ENCODE data around the gene LRPPRC.

- PRO-cap, 3 experiments: no peak in any of the 3 experiments
- RAMPAGE, long total RNA, 4 experiments: no peak in any of the 4 experiments
- RRBS: no CpG with 5 or more reads among the region's 5 CpGs
Measured at GRCh38 chr2:42828940-42829330, 36.6 kb upstream of the HAAO start.

DNA sequence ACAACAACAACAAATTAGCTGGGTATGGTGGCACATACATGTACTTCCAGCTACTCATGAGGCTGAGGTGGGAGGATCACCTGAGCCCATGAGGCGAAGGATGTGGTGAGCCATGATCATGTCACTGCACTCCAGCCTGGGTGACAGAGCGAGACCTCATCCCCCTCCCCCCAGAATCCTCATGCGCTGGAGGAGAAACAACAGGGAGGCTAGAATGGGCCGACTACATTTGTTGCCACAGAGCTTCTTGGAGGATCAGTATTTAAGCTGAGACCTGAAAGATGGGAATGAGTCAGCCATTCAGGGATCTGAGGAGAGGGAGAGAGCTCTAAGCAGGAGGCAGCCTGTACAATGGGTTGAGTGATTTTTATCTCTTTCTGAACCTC, 131.3 kb upstream of the HAAO start:
- PRO-cap, 3 experiments: no peak in any of the 3 experiments
- RAMPAGE, long total RNA, 4 experiments: no peak in any of the 4 experiments
- RRBS: no CpG with 5 or more reads among the region's 4 CpGs

DNA sequence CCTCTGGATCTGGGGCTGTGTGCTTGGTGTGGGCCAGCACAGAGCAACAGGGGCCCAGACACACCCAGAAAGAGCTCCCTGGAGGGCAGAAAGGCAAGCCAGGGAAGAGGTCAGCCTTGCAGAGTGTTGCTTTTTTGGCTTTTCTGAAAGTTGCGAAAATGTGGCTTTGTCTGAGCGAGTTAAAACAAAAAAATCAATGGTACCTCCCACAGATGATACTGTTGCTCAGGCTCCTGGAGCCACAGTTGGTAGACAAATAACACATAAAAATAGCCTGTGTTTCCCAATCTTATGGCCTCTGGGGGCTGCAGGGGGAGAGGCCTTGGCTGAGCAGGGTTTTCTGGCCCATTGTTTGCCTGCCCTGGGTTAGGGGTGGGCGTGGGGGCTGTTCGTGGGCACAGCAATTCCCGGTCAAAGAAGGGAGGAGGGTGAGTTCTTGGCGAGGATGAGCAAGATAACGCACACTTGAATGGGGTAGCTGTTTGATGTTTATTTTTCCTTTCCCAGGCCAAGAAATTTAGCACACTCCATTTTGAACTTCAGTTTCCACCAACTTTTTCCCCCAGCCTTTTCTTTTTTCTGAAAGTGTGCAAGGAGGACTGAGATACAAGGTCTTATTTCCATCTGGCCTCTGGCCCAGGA, 167.1 kb upstream of the HAAO start:
- PRO-cap, 3 experiments: no peak in any of the 3 experiments
- RAMPAGE, long total RNA, 4 experiments: no peak in any of the 4 experiments
- RRBS: no CpG with 5 or more reads among the region's 7 CpGs

- PRO-cap, 3 experiments: no peak in any of the 3 experiments
- RAMPAGE, long total RNA, 4 experiments: no peak in any of the 4 experiments
- RRBS: no CpG with 5 or more reads among the region's 7 CpGs
Measured at GRCh38 chr2:42983921-42984492, 191.6 kb upstream of the HAAO start.

DNA sequence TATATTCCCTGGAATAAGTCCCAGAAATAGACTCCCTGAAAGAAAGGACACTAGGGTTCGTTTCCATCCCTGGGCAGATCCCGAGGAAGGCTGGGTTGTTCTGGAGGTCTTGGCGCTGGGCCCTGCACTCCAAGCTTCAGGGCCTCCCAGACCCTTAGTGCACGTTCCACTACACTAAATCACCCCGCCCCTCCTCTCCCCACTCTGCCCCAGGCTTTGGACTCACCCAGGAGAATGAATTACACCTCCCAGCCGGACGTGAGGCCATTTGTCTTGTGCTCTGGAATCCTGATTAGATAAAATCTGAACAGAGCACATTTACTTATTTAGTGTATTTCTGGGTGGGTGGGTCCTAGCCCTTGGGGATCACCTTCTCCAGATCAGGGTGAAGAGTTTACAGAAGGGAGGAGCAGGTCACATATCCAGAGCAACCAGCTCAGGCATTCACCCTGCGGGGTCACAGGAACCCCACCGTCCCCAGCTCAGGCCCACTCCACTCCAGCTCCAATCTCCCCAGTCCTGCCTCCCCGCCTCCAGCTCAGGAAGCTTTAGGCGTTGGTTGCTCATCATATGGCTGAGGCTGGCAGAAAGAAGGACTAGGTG, 188.0 kb downstream of the ZFP36L2 start:
- PRO-cap, 3 experiments: no peak in any of the 3 experiments
- RAMPAGE, long total RNA, 4 experiments: no peak in any of the 4 experiments
- RRBS: no CpG with 5 or more reads among the region's 11 CpGs

DNA sequence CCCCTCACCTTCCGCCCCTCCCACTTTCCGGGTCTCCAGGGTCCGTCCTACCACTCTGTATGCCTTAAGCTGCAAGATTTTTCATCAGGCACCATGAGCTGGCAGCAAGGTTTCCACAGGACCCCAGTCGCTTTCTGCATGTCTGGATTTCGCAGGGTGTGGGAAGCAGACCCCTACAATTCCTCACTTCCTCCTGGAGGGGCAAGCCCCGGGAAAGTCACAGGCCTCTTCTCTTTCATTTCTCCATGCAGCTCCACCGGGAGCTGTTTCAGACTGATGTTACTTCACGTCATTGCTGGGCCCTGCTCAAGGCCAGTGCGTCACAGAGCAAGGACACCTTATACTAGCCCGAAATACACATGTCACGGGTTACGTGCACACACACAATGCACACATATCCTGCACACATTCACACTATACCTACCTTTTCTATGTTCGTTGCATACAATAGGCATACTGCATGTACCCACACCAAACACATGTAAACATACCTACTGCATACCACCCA, 179.0 kb downstream of the ZFP36L2 start:
- PRO-cap, 3 experiments: peak in 3 of 3 experiments; most common minus-strand start position 270 of the sequence (in 2)
- RAMPAGE, long total RNA, 4 experiments: no peak in any of the 4 experiments
- RRBS: no CpG with 5 or more reads among the region's 13 CpGs

- PRO-cap, 3 experiments: no peak in any of the 3 experiments
- RAMPAGE, long total RNA, 4 experiments: no peak in any of the 4 experiments
- RRBS: no CpG with 5 or more reads among the region's 10 CpGs
Measured at GRCh38 chr2:43084534-43085130, 141.8 kb downstream of the ZFP36L2 start.

DNA sequence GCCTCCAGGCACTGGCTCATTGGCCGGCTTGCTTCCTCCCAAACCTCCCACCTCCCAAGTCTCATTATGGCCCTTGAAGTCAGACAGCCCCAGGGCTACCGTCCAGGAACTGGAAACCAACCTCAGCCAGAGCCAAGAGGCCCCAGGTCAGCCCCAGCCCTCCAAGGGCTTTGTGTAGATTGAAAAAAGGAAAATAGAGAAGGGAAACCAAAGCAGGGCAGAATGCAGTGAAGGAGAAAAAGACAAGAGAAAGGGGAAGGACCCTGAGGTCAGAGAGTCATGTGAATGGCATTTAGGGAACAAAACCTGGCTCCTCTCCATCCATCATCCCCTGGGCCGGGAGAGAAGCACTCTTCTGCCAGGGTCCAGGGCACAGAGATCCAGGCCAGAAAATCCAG, 119.3 kb downstream of the ZFP36L2 start:
- PRO-cap, 3 experiments: no peak in any of the 3 experiments
- RAMPAGE, long total RNA, 4 experiments: no peak in any of the 4 experiments
- RRBS: no CpG with 5 or more reads among the region's 3 CpGs

GRCh38 chr2:43222365-43222697, 4.1 kb downstream of the ZFP36L2 start:
- PRO-cap, 3 experiments: peak in 1 of 3 experiments; most common plus-strand start chr2:43222619 (in 1)
- RAMPAGE, long total RNA, 4 experiments: no peak in any of the 4 experiments
- RRBS: no CpG with 5 or more reads among the region's 2 CpGs

- PRO-cap, 3 experiments: peak in 2 of 3 experiments; most common minus-strand start chr2:43223155 (in 2)
- RAMPAGE, long total RNA, 4 experiments: no peak in any of the 4 experiments
- RRBS: no CpG with 5 or more reads among the region's 7 CpGs
Measured at GRCh38 chr2:43222698-43223367, 3.6 kb downstream of the ZFP36L2 start.

DNA sequence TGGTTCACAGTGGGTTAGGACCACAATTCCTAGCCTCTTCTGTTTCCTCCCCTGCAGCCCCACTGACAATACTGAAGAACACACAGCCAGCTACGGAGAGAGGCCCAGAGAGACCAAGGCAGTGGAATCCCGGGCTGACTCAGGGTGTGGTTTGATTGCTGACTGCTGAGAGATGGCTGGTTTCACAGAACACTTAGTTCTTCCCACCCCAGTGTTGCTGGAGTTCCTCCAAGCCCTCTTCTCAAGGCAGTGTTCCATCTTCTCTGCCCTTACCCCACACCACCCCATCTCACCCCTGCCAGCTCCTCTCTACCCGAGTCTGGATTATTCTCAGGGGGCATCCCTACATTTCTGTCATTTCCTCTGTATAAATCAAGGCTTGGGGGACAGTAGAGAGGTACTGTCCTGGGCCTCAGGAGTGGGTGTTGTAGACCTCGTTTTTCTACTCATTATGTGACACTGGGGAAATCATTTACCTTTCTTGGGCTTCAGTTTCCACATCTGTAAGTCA, 43.4 kb upstream of the ZFP36L2 start:
- PRO-cap, 3 experiments: peak in 2 of 3 experiments; most common plus-strand start position 257 of the sequence (in 1); most common minus-strand start position 64 of the sequence (in 1)
- RAMPAGE, long total RNA, 4 experiments: no peak in any of the 4 experiments
- RRBS: no CpG with 5 or more reads among the region's 4 CpGs

DNA sequence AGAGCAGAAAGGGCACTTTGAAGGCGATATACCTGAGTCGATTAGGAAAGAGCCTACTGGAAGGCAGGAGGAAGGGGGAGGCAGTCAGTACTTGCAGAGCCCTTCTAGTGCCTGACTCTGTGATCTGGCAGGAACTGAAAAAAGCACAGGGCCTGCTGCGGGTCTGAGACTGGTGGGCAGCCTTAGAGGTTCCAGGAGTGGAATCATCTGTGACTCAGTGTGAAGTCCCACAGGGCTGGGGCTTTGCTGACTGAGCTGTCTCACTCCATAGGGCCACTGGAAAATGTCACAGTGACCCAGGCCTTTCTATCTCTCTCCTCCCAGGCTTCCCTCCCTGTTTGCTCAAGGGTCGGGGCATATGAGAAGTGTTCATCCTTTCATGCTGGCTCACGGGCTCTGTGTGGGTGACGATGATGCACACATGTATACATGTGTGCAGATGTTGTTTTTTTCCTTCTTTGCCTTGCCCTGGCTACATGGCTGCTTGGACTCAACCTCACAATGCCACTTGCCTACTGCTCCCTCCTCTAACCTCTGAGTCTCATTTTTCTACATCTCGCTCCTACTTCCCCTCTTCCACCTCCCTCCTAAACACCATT, 47.2 kb upstream of the ZFP36L2 start:
- PRO-cap, 3 experiments: no peak in any of the 3 experiments
- RAMPAGE, long total RNA, 4 experiments: no peak in any of the 4 experiments
- RRBS: no CpG with 5 or more reads among the region's 7 CpGs

GRCh38 chr2:43313308-43313868, 87.0 kb upstream of the ZFP36L2 start:
- PRO-cap, 3 experiments: no peak in any of the 3 experiments
- RAMPAGE, long total RNA, 4 experiments: no peak in any of the 4 experiments
- RRBS: no CpG with 5 or more reads among the region's 9 CpGs

- PRO-cap, 3 experiments: peak in 3 of 3 experiments; most common plus-strand start chr2:43333748 (in 3); most common minus-strand start chr2:43333652 (in 2)
- RAMPAGE, long total RNA, 4 experiments: no peak in any of the 4 experiments
- RRBS: no CpG with 5 or more reads among the region's 4 CpGs
Measured at GRCh38 chr2:43333471-43333892, 107.1 kb upstream of the ZFP36L2 start.

GRCh38 chr2:43455023-43456250, 140.4 kb downstream of the THADA start:
- PRO-cap, 3 experiments: no peak in any of the 3 experiments
- RAMPAGE, long total RNA, 4 experiments: no peak in any of the 4 experiments
- RRBS: no CpG with 5 or more reads among the region's 10 CpGs

- PRO-cap, 3 experiments: no peak in any of the 3 experiments
- RAMPAGE, long total RNA, 4 experiments: no peak in any of the 4 experiments
- RRBS: no CpG with 5 or more reads among the region's 5 CpGs
Measured at GRCh38 chr2:43482716-43483425, 113.0 kb downstream of the THADA start.

- PRO-cap, 3 experiments: no peak in any of the 3 experiments
- RAMPAGE, long total RNA, 4 experiments: no peak in any of the 4 experiments
- RRBS: no CpG with 5 or more reads among the region's 5 CpGs
Measured at GRCh38 chr2:43840997-43841352, 2.2 kb downstream of the ABCG8 start.

GRCh38 chr2:43917921-43918913, 77.6 kb downstream of the LRPPRC start:
- PRO-cap, 3 experiments: no peak in any of the 3 experiments
- RAMPAGE, long total RNA, 4 experiments: no peak in any of the 4 experiments
- RRBS: no CpG with 5 or more reads among the region's 13 CpGs

GRCh38 chr2:43995773-43996100, at the start of gene LRPPRC:
TSS of gene LRPPRC (minus strand) at chr2:43995989.
- PRO-cap, 3 experiments: peak in 3 of 3 experiments; most common minus-strand start chr2:43995989 (in 3)
- RAMPAGE, long total RNA, 4 experiments: start-site peak on the minus strand in 1 of 4 experiments, at chr2:43995961-43995989 at its widest, 17 reads per replicate
- RRBS: 1% methylated on average over 15 of the region's 34 CpGs

DNA sequence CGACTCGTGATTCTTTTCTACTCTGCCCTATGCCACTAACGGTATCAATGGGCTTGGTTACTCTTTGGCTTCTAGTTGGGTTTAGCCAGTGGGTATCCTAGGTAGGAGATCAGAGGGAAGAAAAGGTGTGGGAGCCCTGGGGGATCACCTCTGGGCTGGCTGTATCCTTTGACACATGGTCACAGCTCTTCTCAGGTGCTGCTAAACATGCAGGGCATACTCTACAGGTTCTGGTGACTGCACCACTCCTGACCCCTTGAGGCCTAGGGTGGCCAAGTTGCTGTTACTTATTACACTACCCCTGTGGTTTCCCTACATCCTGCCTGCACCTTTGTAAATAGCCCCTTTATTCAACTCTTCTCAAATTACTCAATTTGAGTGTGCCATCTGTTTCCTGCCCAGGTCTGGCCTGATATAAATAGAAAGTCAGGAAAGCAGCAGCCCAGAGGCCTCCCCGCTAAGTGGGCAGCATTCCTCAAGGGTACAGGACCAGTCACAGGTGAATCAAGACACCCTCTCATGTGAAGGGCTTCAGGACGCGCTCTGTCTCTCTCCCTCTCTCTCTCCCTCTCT, 78.2 kb upstream of the PPM1B start:
- PRO-cap, 3 experiments: no peak in any of the 3 experiments
- RAMPAGE, long total RNA, 4 experiments: no peak in any of the 4 experiments
- RRBS: no CpG with 5 or more reads among the region's 6 CpGs

Measured in adrenal gland (tissue), 7 donors.